Measurements from ENCODE around the gene TMEM135.

DNA sequence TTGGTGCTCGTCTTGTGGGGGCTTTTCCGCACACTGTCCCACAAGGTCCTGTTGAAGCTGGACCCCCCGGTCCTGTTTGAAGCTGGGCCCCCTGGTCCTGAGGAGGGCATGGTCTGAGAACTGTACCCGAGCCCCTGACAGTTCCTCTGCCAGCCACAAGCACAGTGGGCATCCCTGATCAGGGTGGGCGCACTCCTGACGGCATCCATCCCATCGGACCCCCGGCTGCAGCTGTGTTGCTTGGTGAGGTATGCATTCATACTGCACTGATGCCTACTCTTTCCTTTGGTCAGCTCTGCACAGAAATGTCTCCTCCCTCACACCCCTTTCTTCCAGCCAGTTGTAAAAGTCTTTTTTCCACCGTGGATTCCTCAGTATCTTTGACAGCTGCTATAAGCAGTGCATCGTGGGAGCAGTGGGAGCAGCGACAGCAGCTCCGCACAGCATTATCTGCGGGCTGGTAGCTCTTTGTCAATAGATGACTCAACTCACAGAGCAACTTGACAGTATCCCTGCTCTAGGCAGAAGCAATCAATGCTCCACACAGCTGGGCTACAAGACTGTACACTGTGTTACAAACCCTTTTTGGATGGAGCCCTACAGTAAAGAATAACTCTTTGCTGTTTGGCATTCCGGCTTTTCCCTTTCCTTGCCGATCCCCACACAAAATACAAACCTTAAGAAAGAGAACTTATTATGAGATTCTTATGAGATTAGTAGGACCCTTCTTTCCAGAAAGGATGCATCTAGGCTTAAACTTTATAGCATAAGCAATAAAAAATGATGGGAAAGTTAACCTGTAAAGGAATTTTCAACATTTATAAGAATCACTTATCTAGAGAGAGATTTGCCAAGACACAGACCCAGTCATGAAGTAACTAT, 1031.0 kb upstream of the CCDC90B start:
- PRO-cap = no peak
- RAMPAGE, long total RNA, 2 experiments = no peak in any of the 2 experiments

DNA sequence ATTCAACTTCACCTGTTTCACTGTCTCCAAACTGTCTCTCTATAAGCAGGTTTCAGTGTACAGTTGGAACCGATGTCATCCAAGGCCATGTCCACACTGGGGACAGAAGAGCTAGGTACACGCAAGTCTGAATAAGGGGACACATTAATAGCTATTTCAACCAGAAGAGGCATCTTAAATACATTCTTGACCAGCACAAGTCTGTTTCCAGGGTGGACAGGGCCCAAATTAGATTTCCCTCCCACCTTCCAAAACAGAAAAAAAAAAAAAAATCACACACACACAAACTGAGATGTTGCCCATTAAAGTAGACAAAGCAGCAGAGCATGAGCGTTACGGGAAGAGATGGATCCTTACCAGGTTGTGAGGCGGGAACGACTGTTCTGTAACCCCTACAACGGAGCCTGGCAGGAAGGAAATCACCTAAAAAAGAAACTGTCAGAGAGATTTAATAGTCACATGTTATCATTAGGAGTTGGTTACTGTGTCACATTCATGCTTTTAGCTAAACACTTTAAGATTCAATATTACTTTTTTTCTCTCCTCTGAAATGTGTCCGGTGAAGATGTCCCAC, 1.7 kb downstream of the CREBZF start:
- PRO-cap = no peak
- RAMPAGE, long total RNA, 2 experiments = no peak in any of the 2 experiments

DNA sequence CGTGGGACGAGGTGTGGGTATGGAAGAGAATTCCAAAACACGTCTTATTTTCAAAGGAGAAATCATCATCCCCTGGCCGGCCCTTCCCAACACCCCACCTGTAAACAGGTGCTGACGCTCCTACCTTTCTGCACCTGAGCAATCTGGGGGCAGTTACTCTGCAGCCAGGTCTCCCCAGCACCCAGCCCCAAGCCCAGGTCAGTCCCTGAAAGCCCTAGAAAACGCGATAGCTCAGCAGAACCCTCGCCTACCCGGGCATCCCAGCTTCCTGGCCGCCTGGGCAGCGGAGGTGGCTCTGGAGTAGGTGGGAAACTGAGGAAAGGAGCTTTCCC, 521 bp downstream of the SYTL2 start:
- PRO-cap = no peak
- RAMPAGE, long total RNA, 2 experiments = no peak in any of the 2 experiments

GRCh38 chr11:85855493-85855853, 290 bp downstream of the CCDC83 start:
- PRO-cap = no peak
- RAMPAGE, long total RNA, 2 experiments = no peak in any of the 2 experiments

DNA sequence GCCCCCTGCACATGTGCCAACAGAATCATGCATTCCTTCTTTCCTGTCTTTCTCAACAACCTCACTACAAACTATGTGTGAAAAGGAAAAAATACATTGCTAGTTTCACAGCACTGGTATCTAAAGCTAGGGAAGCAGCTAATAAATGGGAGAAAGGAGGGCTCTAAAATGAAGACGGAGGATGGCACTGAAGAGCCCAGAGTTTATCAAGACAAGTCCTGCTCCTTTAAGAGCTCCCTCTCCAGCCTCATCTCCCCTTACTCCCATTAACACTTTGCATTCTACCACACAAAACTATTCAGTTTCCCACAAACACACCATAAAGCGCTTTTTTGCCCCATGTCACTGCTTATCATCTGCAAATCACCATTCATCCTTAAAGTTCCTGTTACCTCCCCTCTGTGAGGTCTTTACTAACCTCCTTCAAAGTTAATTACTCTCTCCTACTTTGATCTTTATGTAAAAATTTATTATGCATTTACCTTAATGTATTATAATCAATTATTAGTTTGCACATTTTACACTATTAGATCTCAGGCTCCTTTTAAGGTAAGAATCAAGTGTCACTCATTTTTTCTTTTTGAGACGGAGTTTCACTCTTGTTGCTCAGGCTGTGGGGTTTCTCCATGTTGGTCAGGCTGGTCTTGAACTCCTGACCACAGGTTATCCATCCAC, 14.5 kb downstream of the PICALM start:
- PRO-cap = no peak
- RAMPAGE, long total RNA, 2 experiments = no peak in any of the 2 experiments

DNA sequence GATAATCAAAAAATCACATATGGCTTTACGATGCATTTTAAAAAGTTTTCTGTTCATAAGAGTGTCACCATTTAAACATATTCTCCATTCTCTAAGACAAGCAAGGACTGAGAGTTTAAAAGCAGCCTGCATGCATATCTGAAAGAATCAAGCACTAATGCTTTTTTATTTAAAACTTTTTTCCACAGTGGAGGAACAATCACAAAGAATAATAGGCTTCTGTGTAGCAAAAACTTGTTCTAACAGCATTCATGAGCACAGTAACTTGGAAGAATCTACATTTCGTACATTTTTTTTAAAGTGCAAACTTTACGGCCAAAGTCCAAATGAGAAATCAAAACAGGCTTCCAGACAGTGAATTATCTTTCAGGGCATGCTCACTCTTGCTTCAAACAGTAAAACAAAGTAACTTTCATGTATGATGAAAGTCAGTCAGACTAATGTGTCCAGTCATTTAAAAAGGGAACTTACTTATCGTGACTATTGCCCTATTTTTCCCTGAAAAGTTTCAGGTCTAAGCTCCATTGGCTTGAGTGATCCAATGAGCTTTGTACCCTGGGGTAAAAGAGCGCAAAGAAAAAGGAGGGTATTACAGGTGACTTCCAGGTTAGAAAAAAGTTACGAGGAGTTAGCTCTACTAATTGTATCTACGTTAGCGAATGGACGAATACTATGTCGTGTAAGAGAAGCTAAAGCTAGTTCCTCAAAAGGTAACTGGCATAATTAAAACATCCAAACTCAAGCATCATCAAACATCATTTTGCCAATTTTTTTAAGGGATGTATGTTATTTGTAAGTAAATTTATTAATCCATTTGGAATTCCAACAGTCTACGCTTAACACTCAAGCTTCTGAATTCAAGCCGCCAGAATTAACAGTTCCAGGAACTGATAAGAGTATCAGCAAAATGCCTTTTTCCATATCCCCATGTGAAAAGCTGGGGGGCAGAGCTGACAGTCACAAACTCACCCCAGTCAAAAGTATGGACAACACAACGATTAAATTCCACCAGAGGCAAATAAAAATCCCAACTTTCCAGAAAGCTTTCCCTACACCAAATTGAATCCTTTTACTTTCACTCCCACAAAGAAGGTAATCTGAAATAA, 1.6 kb downstream of the PICALM start:
- PRO-cap = no peak
- RAMPAGE, long total RNA, 2 experiments = no peak in any of the 2 experiments

- PRO-cap = bidirectional peak, plus-strand start at chr11:86068453, minus-strand start at chr11:86068330
- RAMPAGE, long total RNA, 2 experiments = no peak in any of the 2 experiments
Measured at GRCh38 chr11:86067993-86068606, 784 bp downstream of the PICALM start.

GRCh38 chr11:86193321-86193977, 51.1 kb upstream of the EED start:
- PRO-cap = no peak
- RAMPAGE, long total RNA, 2 experiments = no peak in any of the 2 experiments

- PRO-cap = no peak
- RAMPAGE, long total RNA, 2 experiments = no peak in any of the 2 experiments
Measured at GRCh38 chr11:86394856-86395572, 20.3 kb downstream of the CCDC81 start.

- PRO-cap = no peak
- RAMPAGE, long total RNA, 2 experiments = no peak in any of the 2 experiments
Measured at GRCh38 chr11:86473820-86474672, 99.4 kb downstream of the CCDC81 start.

DNA sequence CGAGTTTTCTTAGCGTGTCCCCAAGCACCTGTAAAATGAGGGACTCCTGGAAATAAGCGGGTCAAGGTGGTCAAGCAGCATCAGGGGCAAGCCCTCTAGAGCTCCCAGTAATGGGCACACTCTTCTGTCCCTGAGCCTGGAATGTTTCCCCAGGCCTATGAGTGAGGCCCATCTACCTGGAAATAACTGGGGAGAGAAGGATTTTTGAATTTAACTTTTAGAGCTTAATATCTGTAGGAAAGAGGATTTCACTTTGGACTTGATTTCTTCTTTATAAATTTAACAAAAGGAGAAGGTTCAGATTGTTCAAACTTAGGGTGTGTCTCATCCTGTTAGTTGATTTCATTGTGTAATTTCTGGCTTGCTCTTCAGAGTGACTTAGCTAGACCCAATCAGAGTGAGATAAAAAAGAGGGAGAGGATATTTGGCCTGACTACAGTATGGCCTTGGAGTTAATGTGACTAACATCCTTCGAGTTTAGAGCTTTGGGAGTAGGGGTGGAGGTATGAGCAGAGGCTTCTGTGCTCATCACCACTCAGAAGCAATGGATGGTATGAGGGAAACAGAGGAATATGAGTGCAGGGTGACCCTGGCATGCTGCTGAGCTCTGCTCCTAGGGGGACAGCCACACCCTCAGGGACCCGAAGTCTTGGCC, 183.4 kb downstream of the CCDC81 start:
- PRO-cap = no peak
- RAMPAGE, long total RNA, 2 experiments = no peak in any of the 2 experiments

DNA sequence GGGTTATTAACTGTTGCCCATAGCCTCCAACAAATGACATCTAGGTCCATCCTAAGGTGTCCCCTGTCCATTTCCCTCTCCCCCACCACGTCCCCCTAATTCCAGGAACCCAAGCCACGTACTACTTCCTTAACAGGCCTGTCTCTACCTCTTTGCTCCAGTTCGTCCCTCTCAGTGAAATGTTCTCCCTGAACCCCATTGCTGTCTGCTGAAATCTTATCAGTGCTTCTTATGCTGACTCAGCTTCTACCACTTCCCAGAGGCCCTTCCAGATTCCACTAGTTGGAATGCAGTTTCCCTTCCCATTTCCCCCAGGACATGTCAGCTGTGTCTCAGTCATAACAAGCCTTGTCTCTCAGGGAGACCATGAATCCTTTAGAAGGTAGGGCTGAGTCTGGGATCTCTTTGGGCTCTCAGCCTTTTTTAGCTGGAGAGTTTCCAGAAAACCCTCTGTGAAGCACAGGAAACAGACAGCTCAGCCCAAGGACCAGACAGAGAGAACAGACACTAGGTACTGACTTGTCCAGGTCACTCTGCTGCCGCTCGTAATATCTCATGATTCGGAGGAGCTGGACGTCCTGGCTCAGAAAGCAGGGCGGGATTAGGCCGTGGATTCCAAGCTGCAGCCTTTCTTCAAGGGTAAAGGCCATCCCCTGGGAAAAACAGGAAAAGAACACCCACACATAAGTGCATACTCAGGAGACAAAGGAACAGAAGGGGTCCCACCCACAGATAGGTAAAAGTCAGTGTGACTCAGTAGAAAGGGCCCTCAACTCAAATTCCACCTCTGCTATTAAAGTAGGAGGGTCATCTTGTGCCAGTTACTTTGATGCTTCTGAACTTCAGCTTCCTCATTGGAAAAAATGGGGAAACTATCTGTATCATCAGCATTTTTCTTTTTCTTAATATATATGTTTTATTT, 184.7 kb downstream of the CCDC81 start:
- PRO-cap = no peak
- RAMPAGE, long total RNA, 2 experiments = no peak in any of the 2 experiments

- PRO-cap = no peak
- RAMPAGE, long total RNA, 2 experiments = no peak in any of the 2 experiments
Measured at GRCh38 chr11:86582685-86583049, 208.0 kb downstream of the CCDC81 start.

- PRO-cap = no peak
- RAMPAGE, long total RNA, 2 experiments = no peak in any of the 2 experiments
Measured at GRCh38 chr11:86592715-86593886, 207.2 kb upstream of the PRSS23 start.

GRCh38 chr11:86805718-86806478, 5.6 kb downstream of the PRSS23 start:
- PRO-cap = no peak
- RAMPAGE, long total RNA, 2 experiments = no peak in any of the 2 experiments

DNA sequence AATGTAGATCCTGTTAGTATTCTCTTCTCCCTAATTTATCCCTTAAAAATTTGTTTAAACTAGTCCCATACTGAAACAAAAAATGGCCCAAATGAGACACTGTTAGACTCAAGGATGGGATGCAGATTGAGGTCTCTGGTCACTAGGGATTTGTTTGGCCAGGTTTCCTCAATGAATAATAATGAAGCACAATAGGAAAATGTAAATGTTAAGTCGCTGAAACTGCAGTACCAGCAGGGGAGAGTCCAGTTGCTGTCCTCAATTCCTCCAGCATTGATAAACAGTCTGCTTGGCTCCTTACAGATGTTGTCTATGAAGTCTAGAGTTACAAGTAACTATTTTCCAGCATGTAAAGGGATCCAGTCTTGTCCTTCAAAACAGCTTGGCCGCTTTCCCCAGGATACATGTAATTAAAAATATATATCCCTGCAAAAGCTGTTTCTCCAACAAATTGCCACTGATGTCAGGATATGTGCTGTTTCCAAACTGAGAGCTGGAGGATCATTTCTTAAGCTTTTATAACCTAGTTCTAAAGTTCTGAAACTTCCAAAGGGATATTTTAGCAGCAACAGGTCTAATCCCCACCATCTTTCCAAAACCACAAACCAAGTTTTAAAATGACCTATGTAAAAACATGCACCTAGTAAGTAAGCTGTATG, 2.2 kb downstream of the FZD4 start:
- PRO-cap = no peak
- RAMPAGE, long total RNA, 2 experiments = no peak in any of the 2 experiments

- PRO-cap = bidirectional peak, plus-strand start at chr11:87037934, minus-strand start at chr11:87037722
- RAMPAGE, long total RNA, 2 experiments = start-site peak on the minus strand in 1 of 2 experiments, at chr11:87037774-87037795 at its widest, 5 reads per replicate
Measured at GRCh38 chr11:87037012-87038213, at the start of gene TMEM135. Gene TMEM135 (plus strand): TSS chr11:87037934.

DNA sequence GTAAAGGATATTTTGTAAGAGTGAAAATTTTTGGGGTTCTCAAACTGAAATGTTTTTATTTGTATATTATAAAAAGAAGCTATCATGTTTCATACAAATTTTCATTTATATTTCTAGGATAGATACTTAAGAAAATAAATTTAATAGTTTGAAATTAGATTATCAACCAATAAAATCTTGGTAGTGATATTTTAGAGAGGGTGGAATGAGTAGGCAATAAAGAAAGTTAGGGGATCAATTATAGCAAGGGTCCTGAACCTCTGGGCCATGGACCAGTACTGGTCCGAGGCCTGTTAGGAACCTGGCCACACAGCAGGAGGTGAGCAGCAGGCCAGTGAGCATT, 265.1 kb downstream of the TMEM135 start:
- PRO-cap = no peak
- RAMPAGE, long total RNA, 2 experiments = no peak in any of the 2 experiments

DNA sequence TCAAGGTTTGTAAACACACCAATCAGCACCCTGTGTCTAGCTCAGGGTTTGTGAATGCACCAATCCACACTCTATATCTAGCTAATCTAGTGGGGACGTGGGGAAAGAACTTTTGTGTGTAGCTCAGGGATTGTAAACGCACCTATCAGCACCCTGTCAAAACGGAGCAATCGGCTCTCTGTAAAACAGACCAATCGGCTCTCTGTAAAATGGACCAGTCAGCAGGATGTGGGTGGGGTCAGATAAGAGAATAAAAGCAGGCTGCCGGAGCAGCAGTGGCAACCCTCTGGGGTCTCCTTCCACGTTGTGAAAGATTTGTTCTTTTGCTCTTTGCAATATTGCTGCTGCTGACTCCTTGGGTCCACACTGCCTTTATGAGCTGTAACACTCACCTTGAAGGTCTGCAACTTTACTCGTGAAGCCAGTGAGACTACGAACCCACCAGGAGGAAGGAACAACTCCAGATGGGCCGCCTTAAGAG, 33.3 kb downstream of the NAALAD2 start:
- PRO-cap = no peak
- RAMPAGE, long total RNA, 2 experiments = no peak in any of the 2 experiments

GRCh38 chr11:93176821-93177548, 20.8 kb downstream of the SLC36A4 start:
- PRO-cap = no peak
- RAMPAGE, long total RNA, 2 experiments = no peak in any of the 2 experiments

Data from breast epithelium (tissue), 2 donors.